Measurements from ENCODE around the gene TIAM2.

DNA sequence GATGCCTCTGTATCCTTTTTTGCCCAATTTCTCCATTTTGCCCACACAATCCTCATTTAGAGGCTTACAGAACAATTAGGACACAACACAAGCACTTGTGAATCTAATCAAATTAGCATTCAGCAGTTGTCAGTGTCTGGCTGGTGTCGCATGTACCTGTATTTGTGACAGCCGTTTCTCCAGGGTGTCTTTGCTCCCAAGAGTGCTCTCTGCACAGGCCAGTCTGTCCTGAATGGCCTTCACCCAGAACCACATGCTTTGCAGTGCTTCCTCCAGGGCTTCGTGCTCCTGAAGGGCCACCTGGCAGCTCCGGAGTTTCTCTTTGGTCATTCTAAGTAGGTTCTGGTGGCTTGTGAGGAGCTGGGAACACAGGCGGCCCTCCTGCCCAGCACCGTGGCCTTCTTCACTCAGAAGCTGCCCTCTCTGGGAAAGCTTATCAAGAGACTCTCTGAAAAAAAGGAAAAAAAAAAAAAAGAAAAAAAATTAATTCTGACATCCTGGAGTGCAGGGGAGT lies 246.0 kb downstream of the SYNE1 start:
- RRBS: no CpG with 5 or more reads among the region's 6 CpGs

DNA sequence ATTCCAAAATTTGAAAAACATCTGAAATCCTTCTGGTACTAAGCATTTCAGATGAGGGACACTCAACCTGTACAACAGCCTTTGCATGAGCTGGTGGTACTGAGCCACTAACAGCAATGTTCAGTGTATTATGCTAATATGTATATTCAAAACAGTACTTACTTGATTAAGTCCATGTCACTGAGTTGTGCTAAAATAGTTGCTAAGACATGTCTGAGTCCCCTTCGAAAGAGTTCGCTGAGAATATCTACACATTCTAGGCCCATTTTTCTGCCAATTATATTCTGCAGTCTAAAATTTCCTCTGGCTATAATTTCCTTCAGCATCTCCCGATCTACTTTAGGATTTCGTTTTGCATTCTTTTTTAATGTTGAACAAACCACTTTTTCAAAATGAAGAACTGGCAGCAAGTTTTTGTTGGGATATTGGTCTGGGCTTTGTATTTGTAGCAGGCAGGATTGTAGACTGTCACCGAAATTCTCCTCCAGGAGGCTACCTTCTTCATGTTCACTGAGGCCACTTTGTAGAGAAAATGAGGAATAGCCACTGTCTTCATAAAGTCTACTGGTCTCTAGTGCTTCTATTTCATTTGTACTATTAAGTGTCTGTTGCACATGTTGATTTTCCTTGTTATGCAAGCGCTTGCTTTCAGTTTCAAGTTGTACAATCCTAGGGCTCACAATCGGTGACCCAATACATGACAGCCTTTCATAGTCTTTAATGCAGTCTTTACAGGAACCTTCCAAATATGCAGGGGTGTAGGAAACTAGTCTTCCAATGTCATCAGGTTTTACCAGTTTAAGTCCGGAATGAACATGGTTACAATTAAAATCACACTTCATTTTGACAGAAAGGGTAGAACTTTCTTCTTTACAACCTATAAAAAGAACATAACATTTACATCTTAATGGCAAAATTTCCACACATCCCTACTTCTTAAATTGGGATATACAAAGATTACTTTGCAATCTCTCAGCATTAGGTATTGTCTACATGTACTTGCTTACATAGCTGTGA lies 7.8 kb downstream of the FBXO5 start:
- RRBS: no CpG with 5 or more reads among the region's 8 CpGs

- RRBS: 4% methylated on average over 16 of the region's 48 CpGs
These were observed 1.3 kb downstream of the RGS17 start for GRCh38 chr6:153129694-153130333.

- RRBS: no CpG with 5 or more reads among the region's 8 CpGs
These were observed 112.4 kb downstream of the IPCEF1 start for GRCh38 chr6:154243765-154244959.

DNA sequence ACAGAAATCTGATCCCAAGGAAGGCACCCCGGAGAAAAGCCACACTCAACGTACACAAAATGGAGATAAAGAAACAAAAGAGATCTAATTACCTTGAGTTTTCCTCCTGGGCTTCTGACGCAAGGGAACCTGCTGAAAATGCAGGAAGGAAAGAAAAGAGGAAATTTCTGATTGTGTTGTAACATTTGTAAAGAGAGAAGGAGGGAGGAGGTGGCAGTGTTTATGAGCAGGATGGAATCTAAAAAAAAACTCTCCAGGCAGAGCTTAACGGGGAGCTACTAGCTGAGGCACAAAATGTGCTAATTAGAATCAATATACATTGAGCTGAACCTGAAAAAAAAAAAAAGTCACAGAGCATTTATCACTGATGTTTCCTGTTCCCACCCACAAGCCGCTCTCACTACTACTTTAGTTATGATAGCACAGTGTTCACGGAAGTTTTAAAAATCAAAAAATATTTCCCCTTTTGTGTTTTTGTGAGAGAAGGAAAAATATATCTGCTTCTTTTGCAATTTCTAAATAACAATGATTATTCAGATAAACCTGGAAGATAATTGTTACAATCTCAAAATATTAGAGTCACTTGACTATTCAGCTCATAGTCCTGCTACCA lies 109.1 kb downstream of the IPCEF1 start:
- RRBS: no CpG with 5 or more reads among the region's 6 CpGs

GRCh38 chr6:154249767-154250067 lies 106.9 kb downstream of the IPCEF1 start:
- RRBS: no CpG with 5 or more reads among the region's 1 CpG

DNA sequence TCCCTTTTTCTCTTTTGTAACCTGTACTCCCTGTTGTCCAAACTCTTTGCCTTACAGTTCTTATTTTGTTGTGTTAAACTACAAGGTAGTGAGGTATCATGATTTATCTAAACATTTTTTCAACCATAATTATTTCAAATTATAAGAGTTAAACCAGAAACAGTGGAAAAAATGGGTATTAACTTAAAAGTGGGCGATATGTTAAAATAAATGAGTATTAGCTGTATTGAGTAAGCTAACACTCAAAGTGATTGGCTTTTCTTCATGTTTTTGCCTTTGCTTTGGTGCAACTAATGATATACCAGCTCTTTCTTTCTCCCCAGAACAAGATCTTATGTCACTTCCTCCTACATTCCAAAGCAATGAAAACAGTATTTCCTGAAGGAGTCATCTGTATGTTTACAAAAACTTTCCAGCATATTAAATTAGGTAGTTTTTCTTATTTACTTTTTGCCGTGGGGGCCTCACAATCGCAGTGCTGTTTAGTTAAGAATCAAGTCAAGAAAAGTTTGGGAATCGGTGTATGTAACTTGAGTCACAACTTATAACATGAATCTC lies 63.9 kb downstream of the IPCEF1 start:
- RRBS: no CpG with 5 or more reads among the region's 4 CpGs

GRCh38 chr6:154462424-154462885 lies 48.0 kb downstream of the CNKSR3 start:
- RRBS: no CpG with 5 or more reads among the region's 7 CpGs

DNA sequence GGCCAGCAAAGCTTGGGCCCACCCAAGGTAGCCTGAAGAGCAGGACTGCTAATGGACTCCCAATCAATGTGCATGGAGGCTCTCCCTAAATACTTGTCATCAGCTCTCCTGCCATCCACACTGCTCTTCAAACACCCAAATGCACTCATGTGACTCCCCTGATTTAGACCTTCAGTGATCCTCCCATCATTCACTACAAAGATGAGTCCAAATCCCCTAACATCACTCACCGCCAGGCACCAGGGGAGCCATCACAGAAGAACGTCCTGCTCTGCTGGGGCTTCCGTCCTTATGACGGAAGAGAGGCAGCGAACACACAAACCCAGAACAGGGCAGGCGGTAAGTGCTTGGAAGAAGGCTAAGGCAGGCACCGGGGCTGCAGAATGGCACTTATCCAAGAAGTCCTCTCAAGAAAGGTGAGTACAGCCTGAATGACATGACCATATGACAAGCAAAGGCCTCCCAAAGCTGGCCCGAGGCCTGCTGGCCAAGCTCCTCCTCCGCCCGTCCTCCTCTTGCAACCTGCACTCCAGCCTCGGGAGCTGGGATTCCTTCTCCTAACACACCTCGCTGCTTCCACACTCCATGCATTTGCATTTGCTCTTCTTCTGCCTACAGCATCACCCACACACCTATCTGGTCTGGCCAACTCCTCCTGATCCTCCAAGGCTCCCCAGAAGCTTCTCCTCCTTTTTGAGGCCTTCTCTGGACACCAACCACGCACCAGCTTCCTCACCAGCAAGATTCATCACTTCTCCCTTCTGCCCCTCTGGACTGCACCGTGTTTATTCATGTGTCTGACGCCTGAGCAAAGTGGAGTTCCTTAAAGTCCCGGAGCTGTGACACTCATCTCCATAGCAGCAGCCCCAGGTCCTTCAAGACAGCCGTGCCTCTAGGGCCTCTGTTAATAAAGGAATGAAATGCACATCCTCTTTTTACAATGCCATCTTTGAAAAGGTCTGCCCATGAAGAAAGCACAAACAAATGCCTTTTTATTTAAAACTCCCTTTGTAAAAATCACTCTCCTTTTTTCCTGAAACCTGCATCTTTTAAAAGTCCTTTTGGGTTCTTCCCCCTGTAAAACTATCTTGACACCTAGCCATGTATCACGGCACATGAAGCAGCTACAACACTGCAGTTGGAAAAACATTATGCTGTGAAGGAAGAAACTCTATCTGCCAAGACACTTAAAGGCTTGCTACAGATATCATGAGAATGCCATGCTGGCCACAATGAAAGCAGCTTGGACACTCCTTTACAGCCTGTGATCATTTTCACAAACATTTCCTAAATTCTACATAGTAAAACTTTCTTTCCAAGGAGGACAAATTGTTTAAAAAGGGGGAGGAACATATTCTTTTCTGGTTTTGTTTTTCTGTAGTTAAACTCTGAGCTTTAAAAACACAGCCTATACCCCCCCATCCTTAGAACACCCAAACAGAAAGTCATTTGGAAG lies 32.3 kb downstream of the CNKSR3 start:
- RRBS: no CpG with 5 or more reads among the region's 18 CpGs

DNA sequence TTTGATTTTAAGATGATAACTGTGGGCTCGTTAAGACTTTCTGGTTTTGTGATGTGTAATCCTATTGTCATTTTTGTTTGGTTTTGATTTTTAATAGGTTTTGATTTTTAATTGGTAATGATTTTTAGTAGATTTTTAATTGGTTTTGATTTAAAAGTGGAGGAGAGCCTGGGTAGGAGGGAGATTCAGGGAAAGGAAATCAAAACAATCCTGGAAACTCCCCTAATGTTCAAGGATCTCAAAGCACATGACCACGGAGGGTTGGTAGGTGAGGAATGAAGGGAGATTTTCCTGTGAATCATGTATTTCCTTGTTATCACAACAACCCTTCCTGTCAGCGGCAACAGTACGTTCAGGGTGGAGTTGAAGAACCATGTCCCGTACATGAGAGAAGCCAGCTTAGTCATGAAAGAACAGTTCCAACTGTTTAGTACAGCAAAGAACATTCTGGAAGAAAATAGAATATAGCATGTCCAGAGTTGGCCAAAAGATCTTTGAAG lies 79.4 kb upstream of the SCAF8 start:
- RRBS: no CpG with 5 or more reads among the region's 5 CpGs

DNA sequence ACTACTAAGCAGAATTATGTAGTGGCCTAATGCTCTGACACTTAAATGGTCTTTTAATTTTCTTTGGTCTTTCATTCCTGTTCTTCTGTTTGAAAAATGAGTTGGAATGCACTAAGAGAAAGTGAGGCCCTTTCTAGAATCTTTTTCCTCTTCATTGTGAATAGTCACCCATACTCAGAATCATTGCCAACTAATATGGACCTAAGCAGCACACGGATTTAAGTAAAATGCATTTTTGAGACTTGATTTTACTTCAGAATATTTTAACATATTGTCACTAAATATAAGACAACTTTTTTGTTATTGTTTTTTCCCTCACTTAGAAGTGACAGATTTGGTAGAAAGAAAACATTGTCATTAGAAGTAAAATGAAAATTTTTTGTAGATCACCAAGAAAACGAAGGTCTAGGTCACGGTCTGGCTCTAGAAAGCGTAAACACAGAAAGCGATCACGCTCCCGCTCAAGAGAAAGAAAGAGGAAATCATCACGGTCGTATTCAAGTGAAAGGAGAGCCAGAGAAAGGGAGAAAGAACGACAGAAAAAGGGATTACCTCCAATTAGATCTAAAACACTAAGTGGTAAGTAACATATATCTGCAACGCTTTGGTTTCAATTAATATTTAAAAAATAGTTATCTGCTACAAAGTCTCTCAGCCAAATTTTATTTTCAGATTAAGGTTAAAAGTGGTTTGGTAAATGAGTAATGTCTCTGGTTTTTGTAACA lies 76.6 kb downstream of the SCAF8 start:
- RRBS: no CpG with 5 or more reads among the region's 11 CpGs

GRCh38 chr6:154995164-154996207 lies at the start of gene TIAM2:
Gene TIAM2 (plus strand): TSS chr6:154995315.
- RRBS: 7% methylated on average over 64 of the region's 125 CpGs

DNA sequence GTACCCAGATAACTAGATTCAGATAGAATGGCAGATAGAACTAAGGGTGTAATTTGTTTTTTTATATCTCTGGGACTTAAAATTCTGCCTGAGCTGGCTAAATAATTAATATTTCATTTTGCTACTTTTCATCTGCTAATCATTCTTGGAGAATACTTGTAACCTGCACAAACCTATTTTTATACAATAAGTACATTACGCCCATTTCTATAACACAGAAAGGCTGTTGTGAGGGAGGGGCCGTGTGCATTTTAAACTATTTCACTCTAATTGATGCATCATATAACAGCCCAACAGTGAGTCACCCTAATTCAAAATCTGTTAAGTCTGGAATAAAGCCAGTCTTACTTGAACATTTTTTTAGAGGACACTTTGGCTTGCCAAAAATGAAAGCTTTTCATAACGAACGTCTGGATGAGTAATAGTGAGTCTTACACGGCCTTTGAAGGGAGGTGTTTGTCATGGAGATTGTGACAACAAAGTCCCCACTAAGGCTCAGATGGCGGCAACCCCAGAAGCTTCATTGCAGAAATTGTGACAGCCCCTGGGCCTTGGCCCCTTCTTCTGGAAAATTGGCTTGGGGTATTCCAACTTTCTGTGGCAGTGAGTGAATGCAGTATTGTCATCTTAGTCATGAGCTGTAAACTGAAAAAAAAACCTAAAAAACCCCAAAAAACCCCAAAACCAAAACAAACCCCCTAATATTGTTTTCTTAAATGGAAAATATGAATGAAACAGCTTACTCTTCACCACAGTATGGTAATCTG lies 92.7 kb upstream of the CLDN20 start:
- RRBS: no CpG with 5 or more reads among the region's 6 CpGs

DNA sequence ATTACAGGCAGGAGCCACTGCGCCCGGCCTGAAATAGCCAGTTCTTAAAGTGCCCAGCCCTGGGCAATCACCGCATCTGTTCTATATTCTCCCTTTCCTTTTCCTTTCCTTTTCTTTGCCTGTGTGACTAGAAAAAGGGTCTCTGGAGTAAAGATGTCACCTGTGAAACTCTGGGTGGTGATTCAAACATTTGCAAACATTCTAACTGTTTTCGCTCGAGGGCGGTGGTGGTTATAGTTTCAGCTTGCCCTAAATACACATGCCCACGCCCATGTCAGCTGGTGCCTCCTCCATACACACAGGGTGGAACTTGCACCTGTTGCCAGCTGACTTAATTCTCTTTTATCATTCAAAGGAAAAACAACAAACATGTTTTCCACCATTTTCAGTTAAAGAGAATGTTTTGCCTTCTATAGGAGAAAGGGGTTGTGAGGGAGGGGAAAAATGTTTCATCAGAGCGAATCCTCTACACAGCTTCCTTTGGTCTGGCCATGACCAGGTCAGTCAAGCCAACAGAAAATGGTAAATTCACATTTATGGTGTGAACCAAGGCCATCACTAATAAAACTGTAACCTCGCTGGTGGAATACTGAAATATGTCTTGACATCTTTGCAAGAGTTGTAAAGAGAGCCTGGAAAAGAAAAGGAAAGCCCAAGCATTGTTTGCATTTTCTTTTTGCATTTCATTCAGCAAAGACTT lies 381.8 kb upstream of the ARID1B start:
- RRBS: no CpG with 5 or more reads among the region's 9 CpGs

DNA sequence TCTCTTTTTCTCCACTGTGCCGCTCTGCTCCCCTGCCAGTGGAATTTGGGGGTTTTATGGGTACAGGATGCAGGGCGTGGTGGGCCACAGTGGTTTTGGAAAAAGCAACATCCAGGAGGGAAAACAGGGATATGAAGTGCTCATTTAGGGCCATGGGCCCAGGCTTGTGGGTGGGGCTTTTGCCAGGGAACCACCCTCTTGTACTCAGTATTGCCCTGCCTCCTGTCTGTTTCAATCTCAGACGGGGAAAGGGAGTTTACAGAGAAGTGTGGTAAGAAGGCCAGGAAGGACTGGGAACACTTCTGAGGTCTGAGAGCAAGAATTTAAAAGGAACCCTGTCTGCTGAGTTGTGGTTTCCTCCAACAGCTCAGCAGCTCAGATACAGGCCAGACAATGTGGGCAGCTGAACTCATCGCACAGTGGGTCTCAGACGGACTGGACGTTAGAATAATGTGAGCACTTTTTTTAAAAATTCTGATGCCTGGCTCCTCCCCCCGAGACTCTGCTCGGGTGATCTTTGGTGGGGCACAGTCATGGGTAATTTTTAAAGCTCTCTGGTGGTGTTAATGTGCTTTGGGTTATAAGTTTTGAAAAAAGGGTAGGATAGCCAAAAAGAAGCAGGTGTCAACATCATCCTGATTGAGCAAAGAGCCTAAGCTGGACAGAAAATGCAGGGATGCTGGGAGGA lies 354.1 kb upstream of the ARID1B start:
- RRBS: no CpG with 5 or more reads among the region's 8 CpGs

DNA sequence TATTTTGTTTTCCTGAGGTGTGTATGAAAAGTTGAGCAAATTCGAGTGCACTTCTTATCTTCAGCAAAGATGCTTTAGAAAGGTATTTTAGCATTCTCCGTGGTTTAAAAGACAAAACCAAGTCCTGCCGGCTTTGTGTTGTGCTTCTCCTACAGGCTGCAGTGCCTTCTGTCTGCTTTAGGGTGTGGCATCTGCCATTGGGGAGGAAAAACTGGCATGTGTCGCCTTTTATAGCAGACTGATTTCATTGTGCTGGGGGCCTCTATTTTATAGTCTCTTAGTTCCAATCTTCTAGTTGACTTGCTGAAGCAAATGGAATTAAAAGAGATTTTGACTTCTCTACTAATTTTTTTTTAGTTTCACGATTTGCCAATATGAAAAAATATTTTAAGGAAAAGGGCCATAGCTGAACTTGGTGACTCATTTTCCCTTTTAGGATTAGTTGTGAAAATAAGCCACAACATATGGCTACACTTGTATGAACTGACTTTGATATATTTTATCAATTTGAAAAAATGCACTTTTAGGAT lies 2.1 kb upstream of the ARID1B start:
- RRBS: no CpG with 5 or more reads among the region's 5 CpGs

DNA sequence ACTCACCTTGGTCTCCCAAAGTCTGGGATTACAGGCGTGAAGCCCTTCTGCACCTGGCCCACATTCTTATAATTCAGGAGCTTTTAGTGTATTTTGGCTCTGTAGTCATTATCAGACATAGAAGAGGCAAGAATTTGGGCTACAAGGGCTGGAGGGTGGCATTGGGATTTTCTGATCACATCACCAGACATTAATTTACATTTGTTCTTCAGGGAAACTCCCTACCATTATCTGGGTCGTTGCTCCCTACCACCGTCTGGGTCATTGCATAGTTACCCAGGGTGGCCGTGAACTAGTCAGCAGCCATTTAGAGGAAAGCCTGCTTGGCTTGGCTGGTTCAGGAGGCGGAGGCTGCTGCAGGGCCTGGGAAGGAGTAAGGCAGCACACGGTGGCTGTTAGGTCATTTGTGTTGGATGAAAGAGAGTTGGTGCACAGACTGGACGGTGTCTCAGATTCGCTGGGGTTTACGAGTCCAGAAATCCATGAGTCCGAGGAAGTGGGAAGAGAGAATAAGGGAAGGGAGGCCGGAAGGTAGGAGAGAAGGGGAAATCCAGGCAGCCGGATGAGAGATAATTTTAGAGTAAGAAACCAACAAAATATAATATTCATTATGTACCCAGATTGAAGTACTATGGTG lies 17.8 kb downstream of the ARID1B start:
- RRBS: no CpG with 5 or more reads among the region's 12 CpGs

GRCh38 chr6:156955664-156956301 lies 178.6 kb downstream of the ARID1B start:
- RRBS: no CpG with 5 or more reads among the region's 6 CpGs

- RRBS: no CpG with 5 or more reads among the region's 3 CpGs
These were observed 233.5 kb downstream of the ARID1B start for GRCh38 chr6:157010631-157011177.

DNA sequence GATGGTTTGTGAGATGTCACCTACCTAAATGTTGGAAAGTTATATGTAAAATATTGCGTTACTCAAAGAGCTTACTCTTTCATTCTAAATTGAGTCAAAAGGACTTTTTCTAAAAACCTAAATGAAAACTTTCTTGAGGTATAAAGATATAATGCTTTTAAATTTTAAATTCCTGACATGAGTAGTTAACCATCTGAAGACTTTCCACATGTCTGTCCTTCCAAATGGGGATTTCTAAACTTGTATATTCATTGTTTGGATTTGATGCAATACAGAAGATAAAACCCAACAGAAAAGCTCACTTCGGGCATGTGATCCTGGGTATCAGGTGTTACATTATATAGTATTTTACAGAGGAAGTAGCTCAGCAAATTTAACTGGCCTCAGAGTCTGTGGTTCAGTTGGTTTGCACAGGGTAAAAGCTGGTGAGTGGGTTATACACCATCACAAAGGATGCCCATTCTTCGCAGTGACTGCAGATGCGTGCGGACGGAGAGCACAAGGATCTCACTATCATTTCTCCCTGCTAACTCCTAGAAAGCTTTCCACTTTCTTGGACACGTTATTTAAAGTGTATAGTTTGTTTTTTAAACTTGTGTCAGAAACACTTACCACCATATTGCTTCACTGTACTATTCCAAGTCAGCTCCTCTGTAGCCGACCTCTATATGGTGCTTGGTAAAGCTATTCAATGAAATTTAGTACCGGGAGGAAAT lies 236.7 kb downstream of the TMEM242 start:
- RRBS: no CpG with 5 or more reads among the region's 9 CpGs